GM23338 (cell line): ENCODE measurements around the genes TIMP2 and ENGASE.

- PRO-cap: bidirectional peak, plus-strand start at chr17:78782613, minus-strand start at chr17:78782297; unidirectional peak, plus-strand start at chr17:78782659
- RAMPAGE, long total RNA: no peak
Measured at GRCh38 chr17:78782433-78782969, 428 bp upstream of the CYTH1 start.

- PRO-cap: no peak
- RAMPAGE, long total RNA: no peak
Measured at GRCh38 chr17:78792178-78792550, 10.1 kb upstream of the CYTH1 start.

DNA sequence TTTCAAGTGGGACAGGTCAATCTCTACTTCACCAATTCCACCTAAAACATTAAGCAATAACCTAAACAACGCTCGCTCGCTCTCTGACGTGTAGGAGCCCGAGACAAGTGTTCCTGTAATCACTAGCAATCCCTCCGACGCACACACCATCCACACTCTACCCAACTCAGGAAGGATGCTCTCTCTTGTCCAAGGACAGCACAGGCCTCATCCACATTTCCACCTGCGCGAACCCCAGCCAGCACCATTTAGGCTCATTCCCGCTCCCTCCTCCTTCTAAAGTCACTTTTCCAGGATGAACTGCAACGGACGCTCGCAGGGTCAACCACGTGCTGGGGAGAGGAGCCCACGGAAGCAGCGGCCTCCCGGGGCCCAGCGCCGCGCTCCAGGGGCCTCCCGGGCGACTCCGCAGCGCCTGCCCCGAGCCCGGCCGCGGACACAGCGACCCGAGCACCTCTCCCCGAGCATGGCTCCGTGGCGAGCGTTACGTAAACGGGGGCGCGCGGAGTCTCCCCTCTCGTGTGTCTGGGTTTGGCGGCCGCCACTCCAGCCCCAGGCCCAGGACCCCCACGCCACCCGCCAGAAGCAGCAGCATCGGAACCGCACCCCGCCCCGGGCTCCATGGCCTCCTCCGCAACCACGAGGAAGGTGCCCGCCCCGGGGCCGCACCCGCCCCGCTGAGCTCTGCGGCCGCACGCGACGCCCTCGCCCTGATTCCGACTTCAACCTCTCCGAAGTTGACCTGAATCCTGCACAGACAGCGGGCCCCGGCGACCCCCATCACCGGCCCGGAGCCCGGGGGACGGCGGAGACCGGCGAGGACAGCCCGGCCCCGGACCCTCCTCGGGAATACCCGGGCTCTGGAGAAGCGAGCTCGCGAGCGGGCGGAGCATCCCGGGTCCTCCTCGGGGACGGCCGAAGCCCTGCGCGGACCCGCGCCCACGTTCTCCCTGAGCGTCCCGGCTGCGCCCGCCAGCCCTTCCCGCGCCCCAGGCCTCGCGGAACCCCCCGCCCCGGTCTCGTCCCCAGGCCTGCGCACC lies 621 bp downstream of the USP36 start:
- PRO-cap: bidirectional peak, plus-strand start at position 285 of the sequence, minus-strand start at position 174 of the sequence; bidirectional peak, plus-strand start at position 902 of the sequence, minus-strand start at position 851 of the sequence
- RAMPAGE, long total RNA: no peak

DNA sequence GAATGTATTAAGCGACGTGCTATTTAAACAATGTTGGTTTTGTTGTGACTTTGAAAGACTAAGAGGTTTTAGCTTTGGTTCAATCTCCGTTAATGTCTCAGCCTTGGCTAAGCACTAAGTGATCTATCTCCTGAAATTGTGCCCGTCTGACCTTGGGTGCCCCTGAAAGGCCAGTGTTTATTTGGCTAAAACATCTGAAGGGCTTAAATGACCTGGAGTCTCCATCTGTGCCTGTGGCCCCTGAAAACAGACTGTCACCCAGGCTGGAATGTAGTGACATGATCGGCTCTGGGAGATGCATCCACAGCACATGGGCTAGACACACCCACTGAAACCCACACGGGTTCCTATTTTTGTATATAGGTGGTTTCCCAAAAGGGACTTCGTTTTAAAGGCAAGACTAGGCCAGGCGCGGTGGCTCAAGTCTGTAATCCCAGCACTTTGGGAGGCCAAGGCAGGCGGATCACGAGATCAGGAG lies 13.5 kb downstream of the CEP295NL start:
- PRO-cap: no peak
- RAMPAGE, long total RNA: no peak

DNA sequence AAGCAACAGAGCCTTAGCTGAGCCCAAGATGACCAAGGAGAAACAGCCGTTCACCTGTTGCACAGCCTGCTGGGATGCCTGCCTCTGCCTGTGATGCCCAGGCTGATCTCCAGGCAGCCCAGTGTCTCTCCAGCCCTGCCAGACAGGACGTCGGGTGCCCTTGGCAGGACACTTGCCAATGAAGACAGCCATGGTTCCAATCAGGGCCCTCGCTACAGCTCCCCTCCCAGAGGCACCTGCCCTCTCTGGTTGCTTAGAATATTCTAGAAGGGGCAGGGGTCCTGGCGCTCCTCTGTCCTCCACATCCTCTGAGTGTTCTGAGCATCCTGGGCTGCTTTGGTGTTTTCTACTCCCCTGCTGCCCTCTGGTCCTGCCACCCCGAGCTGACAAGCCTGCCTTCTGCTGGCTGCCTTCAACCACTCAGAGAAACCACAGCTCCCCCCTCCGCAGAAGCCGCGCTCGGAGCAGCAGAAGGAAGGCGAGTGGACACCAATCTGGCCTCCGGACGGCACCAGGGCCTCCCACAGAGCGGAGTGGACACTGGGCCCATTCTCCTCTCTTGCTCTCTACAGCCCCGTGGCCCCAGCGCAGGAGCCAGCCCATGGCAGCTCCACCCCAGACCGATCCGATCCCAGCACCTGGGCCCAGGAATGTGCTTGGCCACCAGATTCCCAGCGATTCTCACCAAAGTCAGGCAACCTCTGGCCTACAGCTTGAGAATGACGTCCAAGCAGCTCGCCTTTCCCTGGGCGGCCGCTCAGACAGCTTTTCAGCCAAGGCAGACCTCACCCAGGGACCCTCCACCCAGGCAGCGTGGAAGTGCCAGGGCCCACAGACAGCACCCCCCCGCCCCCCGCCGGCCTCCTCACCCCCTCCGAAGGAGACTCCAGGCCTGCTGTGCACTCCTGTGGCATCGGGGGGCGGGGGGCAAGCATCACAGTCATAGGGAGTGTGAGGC lies 6.5 kb downstream of the CEP295NL start:
- PRO-cap: no peak
- RAMPAGE, long total RNA: no peak

- PRO-cap: no peak
- RAMPAGE, long total RNA: no peak
Measured at GRCh38 chr17:78908257-78909177, 5.5 kb upstream of the CEP295NL start.

DNA sequence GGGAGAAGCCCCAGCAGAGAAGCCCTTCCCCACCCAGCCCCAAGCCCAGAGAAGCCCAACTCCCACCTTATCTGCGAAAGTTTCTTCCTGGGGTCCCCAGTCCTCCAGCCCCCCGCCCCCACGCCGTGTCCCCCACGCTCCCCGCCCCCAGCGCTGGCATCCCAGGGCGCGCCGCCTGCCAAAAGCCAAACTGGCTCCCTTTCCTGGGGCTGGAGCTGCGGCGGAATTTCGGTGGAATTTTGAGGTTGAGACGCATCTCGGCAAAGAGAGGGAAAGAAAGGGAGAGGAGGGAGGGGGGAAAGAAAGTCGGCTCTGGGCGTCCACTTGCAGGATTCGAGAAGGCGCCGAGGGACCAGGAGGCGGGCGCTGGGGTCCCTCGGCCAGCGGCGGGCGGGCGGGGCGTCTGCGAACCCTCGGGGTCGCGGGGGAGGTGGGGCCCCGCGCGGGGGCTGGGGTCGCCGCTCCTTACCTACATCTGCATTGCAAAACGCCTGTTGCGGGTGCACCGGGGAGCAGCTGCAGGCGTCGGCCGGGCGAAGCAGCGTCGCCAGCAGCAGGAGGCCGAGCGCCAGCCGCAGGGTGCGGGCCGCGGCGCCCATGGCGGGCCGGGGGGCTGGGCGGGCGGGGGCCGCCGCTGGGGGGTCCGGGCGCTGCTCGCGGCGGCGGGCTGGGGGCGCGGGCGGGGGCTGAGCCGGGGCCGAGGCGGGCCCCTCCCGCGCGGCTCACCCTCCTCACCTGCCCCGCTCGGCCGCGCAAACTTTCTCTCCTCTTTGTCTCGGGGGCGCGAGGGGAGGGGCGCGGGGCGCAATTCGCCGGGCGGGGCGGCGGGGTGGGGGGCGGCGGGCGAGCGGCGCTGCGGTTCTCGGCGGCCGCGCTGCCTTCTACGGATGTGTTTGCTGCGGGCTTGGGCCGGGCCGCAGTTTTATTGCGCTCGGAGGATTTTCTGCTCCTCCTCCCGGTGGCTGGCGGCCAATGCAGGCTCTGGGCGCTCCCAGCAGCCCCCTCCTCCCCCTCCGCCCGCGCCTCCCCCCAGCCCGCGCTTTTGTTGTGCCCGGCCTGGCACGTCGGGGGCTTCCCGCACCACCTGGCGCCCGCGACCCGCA lies at the start of gene TIMP2:
TSS of gene TIMP2 (minus strand) at position 898 of the 1,103 bp plus-strand sequence.
- PRO-cap: bidirectional peak, plus-strand start at position 329 of the sequence, minus-strand start at position 184 of the sequence; bidirectional peak, plus-strand start at position 480 of the sequence, minus-strand start at position 484 of the sequence; bidirectional peak, plus-strand start at position 1,045 of the sequence, minus-strand start at position 898 of the sequence
- RAMPAGE, long total RNA: no peak

GRCh38 chr17:78958440-78958889 lies 21.3 kb downstream of the LGALS3BP start:
- PRO-cap: no peak
- RAMPAGE, long total RNA: no peak

DNA sequence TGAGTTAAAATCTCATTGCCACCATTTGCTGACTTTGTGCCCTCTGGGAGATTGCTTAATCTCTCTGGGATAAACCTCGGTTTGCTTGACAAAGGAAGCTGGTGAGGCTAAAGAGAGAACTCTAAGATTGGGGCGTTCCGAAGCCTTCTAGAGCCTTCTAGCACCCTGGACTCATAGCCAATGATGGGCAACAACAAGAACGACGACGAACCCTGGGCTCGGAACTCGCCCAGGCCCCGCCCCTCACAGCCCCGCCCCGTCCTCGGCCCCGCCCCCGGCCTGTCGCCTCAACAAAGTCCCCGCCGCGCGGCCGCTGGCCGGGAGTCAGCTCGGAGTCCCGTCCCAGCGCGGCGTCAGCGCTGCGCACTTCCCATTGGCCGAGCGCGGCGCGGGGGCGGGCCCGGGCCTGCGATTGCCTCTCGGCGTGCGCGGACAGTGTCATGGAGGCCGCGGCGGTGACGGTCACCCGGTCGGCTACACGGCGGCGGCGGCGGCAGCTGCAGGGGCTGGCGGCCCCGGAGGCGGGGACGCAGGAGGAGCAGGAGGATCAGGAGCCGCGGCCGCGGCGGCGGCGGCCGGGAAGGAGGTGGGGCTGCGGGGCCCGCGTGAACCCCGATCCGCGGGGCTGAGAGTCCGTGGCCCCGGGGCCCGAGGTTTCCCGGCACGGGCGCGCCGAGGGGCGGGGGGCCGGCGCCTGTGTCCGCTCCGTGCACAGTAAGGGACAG lies at the start of gene ENGASE:
TSS of gene ENGASE (plus strand) at position 320 of the 725 bp plus-strand sequence.
- PRO-cap: bidirectional peak, plus-strand start at position 441 of the sequence, minus-strand start at position 185 of the sequence
- RAMPAGE, long total RNA: no peak

GRCh38 chr17:79078448-79078912 lies 3.9 kb downstream of the ENGASE start:
- PRO-cap: no peak
- RAMPAGE, long total RNA: no peak

- PRO-cap: no peak
- RAMPAGE, long total RNA: no peak
Measured at GRCh38 chr17:79087867-79088800, 13.5 kb downstream of the ENGASE start.

GRCh38 chr17:79306856-79307420 lies 232.3 kb downstream of the ENGASE start:
- PRO-cap: no peak
- RAMPAGE, long total RNA: no peak

DNA sequence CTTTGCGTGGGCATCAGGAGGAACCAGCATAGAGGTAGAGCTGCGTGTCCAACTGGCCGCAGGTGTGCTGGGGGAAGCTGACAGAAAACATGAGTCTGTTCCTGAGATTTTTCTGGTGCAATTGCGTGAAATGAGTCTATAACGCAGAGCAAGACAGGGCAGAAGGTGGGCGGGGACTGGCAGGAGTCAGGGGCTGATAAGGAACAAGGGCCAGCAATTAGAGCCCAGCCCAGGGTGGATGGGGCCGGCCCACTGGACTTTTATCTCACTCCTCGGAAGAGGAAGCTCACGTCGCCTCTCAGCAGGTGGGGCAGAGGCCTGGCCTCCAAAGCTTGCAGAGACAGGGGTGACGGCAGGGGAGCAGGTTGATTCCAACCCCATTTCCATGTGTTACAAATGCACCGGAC lies 238.1 kb downstream of the RBFOX3 start:
- PRO-cap: no peak
- RAMPAGE, long total RNA: no peak

DNA sequence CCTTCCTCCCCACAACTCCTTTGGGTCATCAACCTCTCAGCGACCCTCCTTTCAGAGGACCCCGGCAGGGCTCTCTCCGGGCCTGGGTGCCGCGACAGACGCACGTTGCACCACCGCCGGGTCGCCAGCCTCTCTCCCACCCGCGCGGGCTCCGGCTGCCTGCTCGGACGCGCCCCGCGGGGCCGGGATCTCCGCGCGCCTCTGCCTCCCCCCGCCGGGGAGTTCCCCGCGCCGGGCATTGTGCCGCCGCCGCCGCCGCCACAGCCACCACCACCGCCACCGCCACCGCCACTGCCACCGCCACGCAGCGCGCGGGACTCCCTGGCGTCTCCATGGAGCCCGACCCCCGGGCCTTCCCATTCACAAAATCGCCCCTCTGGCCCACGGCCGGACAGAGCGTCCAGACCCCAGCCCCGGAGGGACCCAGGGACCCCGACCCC lies 638 bp downstream of the RBFOX3 start:
- PRO-cap: no peak
- RAMPAGE, long total RNA: no peak

GRCh38 chr17:79679108-79679594 lies 51.6 kb upstream of the ENPP7 start:
- PRO-cap: no peak
- RAMPAGE, long total RNA: no peak

DNA sequence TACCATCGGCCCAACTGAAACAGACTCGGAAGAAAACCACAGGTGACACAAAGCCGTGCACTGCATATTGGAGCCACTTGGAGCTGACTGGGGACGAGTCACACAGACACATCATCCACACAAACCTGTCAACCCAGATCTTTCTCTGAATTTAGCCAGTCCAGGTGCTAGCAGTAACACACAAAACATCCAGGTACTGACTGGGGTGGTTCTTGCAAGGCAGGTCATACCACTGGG lies 14.8 kb downstream of the ENPP7 start:
- PRO-cap: no peak
- RAMPAGE, long total RNA: no peak

DNA sequence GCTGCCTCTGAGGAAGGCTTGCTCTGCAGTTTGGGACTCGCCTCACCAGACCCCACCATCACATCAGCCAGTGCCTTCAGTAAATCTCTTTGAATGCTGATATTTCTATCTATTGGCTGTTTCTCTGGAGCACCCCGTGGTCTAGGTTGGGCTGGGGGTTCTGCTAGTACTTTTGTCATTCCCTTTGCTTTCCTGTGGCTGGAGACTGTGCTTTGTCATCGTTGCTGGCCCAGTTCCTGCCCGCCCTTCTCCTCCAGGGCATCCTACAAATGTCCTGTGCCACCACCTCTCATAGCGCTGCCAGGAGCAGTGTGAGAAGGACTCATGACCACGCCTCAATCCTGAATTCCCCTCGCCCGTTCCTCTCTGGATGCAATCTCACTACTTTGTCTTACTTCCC lies 8.0 kb upstream of the CBX2 start:
- PRO-cap: no peak
- RAMPAGE, long total RNA: no peak

GRCh38 chr17:79789390-79789924 lies 7.4 kb downstream of the CBX8 start:
- PRO-cap: bidirectional peak, plus-strand start at chr17:79789619, minus-strand start at chr17:79789470
- RAMPAGE, long total RNA: no peak

- PRO-cap: bidirectional peak, plus-strand start at chr17:79813662, minus-strand start at chr17:79813665
- RAMPAGE, long total RNA: no peak
Measured at GRCh38 chr17:79813543-79813746, 16.6 kb upstream of the CBX8 start.

GRCh38 chr17:79813747-79814104 lies 16.8 kb upstream of the CBX8 start:
- PRO-cap: bidirectional peak, plus-strand start at chr17:79814238, minus-strand start at chr17:79813905
- RAMPAGE, long total RNA: no peak